Neural progenitor cell (in vitro differentiated cells): Measurements from ENCODE around the genes ZNF616, ZNF845 and ZNF813.

DNA sequence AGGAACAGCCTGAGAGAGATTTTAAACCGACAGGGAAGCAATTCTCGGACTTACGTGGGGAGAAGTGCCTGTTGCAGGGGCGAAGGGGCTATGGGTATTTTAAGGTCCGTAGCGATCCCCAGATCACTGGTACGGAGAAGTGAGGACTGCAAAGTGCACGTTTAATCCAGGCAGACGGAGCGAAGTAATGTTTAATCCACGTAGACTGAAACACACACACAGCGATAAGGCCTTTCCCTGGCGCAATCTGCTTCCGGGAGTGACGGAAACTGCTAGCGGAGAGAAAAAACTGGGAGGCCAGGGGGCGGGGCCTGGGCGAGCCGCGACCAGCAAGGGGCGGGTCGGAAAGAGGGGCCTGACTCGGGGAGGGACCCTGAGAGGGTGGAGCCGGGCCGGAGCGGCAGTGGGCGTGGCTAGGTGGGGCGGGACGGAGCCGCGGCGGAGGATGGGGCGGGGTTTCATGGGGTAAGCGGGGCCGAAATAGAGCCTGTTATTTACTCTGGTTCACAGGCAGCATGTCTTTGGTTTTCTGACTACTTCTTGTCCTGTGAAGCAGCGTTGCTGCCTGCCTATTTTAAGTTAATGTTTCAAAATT, at the start of gene ZNF616:
Gene ZNF616 (minus strand): TSS at position 261 of the 595 bp plus-strand sequence.
- RAMPAGE, long total RNA: start-site peak on the minus strand centred at position 240 of the sequence, 31 bp wide, 64 and 83 reads in 2 replicates

- RAMPAGE, long total RNA: no peak
Observed at GRCh38 chr19:52201566-52201864, 11.7 kb downstream of the PPP2R1A start.

DNA sequence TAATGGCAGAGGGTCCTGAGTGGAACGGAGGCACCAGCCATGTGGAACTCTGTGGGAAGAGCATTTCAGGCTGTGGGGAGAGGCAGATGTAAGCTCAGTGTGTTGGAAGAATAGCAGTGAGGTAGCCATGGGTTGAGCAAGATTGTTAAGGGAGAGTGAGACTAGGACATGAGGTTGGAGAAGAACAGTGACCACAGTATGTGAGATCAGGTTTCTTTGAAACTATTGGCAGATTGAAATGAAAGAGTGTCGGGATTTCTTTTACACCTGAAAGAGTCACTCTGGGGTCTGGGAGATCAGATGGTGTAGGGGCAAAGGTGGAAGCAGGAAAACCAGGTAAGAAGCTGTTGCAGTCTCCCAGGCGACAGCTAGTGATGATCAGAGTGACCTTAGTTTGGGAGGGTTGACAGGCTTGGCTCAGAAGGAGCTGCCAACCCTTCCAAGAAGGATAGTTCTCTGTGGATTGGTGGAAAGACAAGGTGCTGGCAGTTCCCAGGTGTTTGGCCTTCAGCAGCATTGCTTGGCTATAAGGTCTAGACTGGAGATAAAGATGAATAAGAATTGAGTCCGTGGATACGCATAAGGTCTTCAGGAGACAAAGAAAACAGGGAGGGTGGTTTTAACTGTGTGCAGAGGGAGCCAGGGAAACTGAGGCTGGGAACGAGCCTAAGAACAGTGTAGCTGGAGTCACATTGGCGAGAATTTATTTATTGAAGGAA, 14.4 kb downstream of the PPP2R1A start:
- RAMPAGE, long total RNA: no peak

- RAMPAGE, long total RNA: no peak
Observed at GRCh38 chr19:52229337-52229836, 39.5 kb downstream of the PPP2R1A start.

GRCh38 chr19:52231518-52231879, 37.9 kb upstream of the ZNF766 start:
- RAMPAGE, long total RNA: no peak

DNA sequence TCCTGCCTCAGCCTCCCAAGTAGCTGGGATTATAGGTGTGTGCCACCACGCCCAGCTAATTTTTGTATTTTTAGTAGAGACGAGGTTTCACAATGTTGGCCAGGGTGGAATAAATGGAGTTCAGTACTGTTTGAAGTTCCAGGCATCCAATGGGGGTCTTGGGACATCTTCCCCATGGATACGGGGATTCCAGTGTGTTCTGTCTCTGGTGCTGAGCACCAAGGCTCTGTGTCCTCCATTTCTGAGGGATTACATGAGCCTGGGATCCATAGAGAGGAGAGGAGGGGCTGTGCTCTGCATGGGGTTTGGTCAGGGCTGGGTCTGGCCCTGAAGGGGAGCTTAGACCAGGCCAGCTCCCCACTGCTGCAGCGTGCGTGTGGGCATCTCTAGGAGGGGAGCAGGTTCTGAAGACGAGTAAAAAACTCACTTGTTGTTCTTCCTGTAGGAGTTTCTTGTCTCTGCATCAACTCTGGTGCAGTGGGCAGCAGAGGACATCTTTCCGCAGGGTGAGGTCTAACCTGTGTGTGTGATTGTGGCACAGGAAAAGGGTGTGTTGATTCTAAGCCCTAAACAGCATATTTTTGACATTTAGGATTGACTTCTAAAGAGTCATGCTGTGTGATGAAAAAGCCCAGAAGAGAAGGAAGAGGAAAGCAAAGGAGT, 3.0 kb downstream of the ZNF480 start:
- RAMPAGE, long total RNA: no peak

DNA sequence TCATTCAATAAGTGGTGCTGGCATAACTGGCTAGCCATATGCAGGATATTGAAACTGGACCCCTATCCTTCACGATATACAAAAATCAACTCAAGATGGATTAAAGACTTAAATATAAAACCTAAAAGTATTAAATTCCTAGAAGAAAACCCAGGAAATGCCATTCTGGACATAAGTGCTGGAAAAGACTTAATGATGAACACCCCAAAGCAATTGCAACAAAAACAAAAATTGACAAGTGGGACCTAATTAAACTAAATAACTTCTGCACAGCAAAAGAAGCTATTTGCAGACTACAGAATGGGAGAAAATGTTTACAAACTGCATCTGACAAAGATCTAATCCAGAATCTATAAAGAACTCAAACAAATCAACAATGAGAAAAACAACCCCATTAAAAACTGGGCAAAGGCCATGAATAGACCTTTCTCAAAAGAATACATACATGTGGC, 11.3 kb upstream of the ZNF610 start:
- RAMPAGE, long total RNA: no peak

DNA sequence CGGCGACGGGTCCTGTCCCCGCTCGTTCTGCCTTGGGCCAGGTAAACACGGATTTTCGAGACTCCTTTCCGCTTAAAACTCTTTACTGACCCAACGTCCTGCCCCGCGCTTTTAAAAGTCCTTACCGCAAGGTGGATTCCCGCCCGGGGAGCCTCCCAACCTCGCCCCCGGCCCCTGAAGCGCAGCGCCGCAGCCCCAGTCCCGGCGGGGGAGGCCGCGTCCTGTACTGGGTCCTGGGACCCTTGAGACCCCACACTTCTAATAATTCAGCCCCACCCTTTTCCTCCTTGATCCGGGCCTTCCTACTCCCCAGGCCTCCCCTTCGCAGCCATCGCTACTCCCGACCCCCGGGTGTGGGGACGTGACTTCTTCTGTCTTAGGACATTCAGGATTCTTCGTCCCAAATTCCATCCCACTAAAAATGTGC, 436 bp downstream of the ZNF610 start:
- RAMPAGE, long total RNA: no peak

- RAMPAGE, long total RNA: no peak
Observed at GRCh38 chr19:52536115-52536439, 8.6 kb downstream of the ZNF808 start.

DNA sequence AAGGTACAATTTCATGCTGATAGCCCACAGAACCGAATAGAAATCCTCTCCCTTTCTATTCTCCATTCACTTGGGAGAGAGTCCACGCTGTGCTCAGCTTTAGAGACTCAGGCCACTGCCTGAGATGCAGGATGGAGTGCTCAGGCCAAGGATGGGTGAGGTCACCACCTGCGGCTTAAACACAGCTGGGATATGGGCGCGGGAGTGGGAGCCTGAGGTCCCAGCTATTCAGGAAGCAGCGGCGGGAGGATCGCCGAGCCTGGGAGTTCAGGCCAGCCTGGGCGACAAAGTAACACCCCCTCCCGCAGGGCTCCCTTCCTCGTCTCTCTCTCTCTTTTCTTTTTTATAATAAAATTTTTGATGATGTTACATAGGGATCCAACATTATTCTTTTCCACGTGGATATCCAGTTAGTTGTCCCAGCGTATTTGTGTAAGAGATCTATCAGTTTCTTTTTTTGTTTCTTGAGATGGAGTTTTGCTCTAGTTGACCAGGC, 51.6 kb downstream of the ENSG00000269825 start:
- RAMPAGE, long total RNA: no peak

DNA sequence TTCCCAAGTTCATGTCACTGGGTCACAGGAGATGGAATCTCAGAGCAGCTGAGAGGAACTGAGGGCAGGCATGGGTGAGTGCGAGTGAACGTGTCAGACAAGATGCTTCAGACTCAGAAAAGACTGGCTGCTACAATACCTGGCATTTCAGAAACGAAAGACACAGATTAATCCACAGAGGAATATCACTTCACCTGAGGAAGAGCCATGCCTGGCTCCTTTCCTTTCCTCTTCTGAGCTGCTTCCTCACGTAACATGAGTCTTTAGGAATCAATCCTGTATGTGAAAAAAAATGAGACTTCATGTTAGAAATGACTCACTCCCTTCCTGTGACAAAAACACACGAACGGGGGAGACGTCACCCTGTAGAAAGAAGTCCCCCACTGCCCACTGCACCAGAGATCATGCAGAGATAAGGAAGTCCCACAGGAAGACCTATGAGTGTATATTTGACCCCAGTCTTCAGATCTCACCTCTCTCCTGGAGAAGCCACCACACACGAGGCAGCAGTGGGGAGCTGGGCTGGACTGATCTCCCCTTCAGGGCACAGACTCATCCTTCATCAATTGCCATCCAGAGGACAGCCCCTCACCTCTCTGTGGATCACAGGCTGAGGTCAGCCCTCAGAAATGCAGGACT, 19.1 kb downstream of the ZNF611 start:
- RAMPAGE, long total RNA: no peak

DNA sequence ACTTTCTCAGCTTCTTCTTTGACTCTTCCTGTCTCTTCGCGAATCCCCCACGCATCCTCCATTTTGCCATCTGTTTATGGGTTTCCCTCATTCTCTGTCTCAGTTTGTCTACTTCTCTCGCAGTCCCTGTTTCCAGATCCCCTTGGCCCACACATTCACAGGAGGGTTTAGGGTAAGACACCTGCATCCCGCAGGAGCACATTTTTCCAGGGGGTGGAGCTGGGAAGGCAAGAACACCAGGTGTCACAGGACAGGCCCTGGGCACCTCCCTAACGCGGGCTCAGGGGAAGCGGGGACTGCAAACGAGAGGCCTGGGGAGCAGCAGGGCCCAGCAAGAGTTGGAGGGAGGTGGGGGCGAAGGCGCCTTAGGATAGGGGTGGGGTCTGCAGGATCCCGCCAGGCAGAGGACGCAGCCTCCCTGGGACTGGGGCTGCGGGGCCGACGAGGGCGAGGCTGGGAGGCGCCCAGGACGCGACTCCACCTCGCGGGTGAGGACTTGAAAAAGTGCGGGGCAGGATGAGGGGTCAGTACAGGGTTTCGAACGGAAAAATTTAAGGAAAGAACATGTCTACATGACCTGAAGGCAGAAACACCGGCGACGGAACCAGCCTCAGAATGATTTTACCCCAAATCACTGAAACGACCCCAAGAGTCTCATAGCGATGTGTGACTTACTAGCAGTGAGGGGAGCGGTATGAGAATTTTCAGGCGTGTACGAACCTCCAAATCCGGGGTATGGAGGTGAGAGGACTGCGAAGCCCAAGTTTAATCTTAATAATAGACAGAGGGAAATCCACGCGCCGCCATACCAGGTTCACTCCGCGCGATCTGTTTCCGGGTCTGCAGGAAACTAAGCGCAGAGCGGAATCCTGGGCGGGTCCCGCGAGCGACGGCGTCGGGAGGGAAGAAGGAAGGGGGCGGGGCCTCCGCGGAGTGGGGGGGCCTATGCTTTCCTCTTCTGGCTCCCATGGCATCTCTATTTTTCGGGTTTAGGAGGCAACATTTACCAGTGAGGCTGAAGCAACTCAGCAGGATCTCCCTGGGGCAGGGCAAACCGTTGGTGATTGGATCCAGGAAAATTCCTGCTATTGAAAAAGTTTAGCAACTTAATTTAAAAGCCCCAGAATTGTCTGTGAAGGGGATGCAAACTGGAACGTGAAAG, 7.1 kb upstream of the ERVV-2 start:
- RAMPAGE, long total RNA: no peak

GRCh38 chr19:53333481-53334706, at the start of gene ZNF845:
Gene ZNF845 (plus strand): TSS chr19:53333749.
- RAMPAGE, long total RNA: start-site peak on the plus strand at chr19:53333709-53333775, 41 and 57 reads in 2 replicates

- RAMPAGE, long total RNA: no peak
Observed at GRCh38 chr19:53396346-53396721, 1.4 kb downstream of the ZNF765 start.

GRCh38 chr19:53467470-53468654, at the start of gene ZNF813:
Gene ZNF813 (plus strand): TSS chr19:53467733.
- RAMPAGE, long total RNA: start-site peak on the plus strand at chr19:53467700-53467769, 59 and 178 reads in 2 replicates

- RAMPAGE, long total RNA: no peak
Observed at GRCh38 chr19:53497347-53498088, 30.0 kb downstream of the ZNF813 start.

DNA sequence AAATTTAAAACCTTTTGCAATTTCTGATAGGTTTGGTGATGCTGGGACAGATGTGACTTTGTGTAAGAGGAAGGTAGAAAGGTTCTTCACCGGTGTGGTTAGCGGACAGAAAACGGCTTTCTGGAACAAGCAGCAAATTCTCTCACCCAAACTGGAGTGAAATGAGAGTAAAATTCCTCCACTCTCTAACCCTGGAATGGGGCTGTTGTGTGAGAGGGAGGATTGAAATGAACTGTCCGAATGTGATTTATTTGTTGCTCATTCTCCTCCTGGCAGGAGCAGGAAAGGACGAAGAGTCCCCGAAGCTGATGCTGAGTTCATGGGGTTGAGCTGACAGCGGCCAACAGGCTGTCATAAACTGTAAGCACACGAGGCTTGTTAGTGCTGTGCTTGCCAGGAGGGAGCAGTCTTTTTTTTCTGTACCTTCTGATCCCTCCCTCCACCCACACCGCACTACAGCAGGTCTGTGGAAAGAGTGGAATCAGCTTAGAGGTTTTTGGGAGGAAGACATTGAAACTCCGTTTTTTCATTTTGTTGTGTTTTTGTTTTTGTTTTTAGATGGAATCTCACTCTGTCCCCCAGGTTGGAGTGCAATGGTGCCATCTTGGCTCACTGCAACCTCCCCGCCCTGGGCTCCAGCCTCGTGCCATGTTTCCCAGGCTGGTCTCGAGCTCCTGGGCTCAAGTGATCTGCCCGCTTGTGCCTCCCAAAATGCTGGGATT, 33.0 kb upstream of the ZNF331 start:
- RAMPAGE, long total RNA: no peak

GRCh38 chr19:53519124-53519486, 18.8 kb upstream of the ZNF331 start:
- RAMPAGE, long total RNA: no peak

DNA sequence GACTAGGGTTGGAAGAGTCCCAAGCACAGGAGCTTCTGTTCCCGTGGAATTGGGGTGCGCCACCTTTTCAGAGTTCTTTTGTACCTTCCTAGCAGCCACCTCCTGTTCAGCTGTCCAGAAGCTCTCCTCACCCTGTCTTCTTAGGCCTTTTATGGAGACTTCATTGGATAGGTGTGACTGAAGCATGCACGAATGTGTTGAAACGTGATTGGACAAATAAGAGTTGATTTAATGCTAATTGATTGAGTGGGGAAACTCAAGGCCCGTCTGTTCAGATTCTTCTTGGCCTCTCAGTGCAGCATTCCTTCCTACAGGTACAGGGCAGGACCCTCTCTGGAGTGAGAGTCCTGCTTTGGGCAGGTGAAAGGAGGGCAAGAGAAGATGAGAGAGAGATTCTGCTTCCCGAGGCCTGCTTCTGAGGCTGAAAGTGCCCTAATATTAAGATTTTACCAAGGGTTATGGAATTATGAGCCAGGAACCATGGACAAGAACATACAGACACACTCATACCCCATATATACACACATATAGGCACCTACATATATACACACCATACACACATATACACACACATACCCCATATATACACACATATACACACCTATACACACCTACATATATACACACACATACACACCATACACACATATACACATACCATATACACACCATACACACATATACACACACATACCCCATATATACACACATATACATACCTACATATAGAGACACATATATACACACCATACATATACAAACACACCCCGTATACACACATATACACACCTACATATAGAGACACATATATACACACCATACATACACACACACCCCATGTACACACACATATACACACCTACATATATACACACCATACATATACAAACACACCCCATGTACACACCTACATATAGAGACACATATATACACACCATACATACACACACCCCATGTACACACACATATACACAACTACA, 20.6 kb downstream of the ZNF331 start:
- RAMPAGE, long total RNA: no peak

DNA sequence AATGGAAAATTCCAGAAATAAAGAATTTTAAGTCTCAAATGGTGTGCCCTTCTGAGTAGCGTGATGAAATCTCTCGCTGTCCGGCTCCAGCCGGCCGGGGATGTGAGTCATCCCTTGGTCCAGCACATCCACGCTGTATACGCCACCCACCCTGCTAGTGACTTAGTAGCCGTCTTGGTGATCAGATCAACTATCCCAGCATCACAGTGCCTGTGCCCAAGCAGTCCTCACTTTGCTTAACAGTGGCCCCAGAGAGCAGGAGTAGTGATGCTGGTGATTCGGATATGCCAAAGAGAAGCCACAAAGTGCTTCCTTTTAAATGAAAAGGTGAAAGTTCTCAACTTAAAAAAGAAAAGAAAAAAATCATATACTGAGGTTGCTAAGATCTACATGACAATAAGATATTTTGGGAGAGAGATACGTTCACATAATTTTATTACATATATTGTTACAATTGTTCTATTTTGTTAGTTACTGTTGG, 40.1 kb downstream of the ZNF331 start:
- RAMPAGE, long total RNA: no peak